Right cardiac atrium (tissue), 1 donor: ENCODE results near the genes PDYN, MRPS26 and LZTS3.

DNA sequence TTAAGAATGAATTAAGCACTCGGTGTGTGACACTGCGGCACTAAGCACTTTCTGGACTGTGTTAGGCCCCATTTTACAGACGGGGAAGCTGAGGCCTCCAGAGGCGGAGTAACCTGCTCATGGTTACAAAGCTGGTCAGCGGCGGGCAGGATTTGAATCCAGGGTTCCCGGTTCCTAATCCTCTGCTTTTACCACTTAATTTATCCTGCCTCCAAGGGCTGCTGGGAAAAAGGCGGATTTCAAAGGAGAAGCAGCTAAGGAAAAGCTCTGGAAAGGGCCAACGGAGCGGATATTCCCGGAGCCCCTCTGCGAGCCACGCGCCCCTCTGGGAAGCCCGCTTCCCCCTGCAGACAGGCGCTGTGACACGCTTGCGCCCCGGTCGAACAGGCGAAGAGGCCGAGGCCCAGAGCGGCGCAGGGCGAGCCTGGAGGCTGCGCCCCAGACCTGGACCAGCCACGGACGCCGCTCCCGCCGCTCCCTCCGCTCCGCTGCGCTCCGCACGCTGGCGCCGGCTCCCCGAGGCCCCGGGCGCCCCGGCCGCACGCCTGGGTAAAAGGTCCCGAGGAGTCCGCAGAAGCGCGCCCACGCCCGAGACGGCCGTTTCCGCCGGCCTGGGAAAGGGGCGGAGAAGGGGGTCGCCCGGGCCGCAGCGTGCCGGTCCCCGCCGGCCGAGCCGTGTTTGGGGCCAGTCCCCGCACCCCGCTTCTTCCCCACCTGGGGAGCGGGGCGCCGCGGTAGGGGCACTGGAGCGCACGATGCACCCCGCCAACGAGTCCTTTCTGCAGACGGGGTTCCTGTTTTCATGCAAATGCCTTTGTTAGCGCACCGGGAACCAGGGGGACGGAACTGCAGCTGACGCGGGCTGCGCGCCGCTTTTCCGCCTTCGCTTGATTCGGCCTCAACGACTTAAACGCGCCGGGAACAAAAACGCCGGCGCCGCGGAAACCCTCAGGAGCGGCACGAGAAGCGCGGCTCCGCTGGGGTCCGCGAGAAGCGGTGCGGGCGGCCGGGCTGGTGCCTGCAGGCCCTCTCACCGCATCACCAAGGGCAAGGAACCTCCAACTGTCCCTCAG, 92.0 kb upstream of the SIRPA start:
- PRO-cap = bidirectional peak, plus-strand start at position 924 of the sequence, minus-strand start at position 787 of the sequence

GRCh38 chr20:1824873-1825398, 70.3 kb upstream of the SIRPA start:
- PRO-cap = no peak

GRCh38 chr20:1844659-1845273, 50.4 kb upstream of the SIRPA start:
- PRO-cap = no peak

GRCh38 chr20:1893034-1893830, 2.0 kb upstream of the SIRPA start:
- PRO-cap = no peak

- PRO-cap = bidirectional peak, plus-strand start at chr20:1894309, minus-strand start at chr20:1894030
Observed at GRCh38 chr20:1894256-1894353, 1.1 kb upstream of the SIRPA start.

DNA sequence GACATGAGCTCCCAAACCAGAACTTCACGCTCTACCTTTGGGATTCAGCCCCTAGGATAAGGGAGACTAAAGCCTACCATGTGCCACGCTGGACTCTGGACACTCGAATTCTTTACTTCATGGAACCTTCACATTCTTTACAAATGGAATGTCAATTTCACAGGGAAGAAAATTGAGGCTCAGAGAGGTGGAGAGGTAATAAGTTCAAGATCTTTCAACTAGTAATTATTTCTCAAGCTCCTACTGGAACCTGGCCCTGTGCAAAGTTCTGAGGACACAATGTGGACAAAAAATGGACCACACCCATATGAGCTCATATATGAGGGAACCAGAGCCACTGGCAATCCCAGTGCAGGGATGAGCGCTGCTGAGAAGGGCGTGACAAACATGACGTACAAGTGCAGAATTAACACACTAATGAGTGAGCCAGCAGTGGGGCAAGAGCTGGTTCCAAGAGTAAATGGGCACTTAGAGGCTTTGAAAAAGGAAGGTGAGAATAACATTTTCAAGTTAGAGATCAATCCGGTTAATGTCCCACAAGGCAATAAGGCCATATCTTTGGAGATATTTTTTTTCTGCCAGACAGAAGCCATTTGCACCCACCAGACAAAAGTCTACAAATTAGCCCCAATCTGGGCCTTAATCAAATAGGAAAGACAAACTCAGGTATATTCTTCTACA, 48.5 kb downstream of the SIRPA start:
- PRO-cap = no peak

- PRO-cap = no peak
Observed at GRCh38 chr20:1993714-1994160, at the start of gene PDYN. PDYN (minus strand) TSS chr20:1994058.

DNA sequence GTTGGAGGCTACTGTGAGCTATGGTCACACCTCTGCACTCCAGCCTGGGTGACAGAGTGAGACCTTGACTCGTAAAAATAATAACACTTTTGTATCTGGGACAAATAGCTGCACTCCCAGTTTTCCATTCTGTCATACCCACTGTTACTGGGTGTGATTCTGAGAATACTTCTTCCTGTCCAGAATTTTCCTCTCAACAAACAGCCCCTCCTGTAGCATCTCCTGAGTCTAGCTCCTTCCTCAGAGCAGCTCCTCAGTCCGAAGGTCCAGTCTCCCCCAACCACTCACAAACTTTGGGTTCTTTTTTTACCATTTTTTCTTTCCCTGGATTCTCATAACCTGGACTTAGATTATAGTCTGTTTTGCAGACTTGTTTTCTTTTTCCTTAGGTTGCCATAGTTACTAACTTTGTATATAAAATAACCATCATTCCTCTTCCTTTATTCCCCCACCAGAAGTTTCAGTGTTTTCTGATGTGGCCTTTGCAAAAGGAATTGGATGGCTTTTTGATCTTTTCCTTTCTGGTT, 12.8 kb downstream of the STK35 start:
- PRO-cap = no peak

DNA sequence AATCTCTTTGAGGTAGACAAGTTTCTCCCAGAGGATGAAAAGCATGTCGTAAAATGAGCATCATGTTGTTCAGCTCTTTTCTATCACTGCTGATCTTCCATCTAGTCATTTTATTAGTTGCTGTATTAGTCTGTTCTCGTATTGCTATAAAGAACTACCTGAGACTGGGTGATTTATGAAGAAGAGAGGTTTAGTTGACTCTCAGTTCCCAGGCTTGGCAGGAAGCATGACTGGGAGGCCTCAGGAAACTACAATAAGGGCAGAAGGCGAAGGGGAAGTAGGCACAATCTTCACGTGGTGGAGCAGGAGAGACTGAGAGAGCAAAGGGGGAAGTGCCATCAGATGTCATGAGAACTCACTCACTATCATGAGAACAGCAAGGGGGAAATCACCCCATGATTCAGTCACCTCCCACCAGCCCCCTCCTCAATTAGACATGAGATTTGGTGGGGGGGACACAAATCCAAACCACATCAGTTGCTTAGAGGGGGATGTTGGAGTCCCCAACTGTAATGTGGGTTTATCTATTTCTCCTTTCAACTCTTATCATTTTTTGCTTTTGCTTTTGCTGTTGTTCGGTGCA, 77.6 kb upstream of the TGM3 start:
- PRO-cap = no peak

GRCh38 chr20:2292563-2293235, 3.1 kb upstream of the TGM3 start:
- PRO-cap = no peak

DNA sequence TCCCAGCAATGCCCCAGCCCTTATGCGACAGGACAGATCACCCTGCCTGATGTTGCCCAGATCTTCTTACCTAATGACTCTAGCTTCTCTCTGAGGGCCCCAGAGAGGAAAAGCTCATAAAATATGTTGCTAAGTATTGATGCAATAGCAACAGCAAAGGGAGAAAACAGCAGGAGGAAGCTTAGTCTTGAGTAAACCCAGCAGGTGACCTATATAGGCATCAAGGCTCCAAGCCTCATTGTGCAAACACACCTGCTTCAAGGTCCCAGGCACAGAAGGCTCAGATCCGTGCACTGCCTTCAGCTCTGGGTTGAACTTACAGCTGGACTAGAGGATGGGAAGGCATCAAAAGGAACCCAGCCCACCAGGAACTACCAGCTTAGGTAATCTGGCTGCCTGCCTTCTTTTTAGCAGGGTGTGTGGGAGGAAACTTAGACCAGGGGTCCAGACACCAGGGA, 34.3 kb downstream of the TGM3 start:
- PRO-cap = no peak

GRCh38 chr20:2467303-2468048, 3.1 kb downstream of the SNRPB start:
- PRO-cap = no peak

DNA sequence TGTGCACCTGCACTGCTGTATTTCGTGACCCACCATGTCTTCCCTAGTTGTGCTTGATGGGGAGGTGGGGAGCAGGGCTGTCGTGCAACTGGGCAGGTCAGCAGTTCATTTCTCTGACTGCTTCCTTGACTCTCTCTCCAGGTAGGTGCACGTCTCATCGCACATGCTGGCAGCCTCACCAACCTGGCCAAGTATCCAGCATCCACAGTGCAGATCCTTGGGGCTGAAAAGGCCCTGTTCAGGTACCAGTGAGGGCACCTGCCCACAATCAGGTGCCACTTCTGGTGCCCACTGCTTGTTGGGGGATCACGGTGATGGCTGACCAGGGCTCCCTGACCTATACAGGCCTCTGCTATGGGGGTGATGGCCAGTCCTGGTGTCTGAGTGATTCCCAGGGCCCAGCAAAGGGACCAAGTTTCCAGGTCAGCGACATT, 3.4 kb downstream of the NOP56 start:
- PRO-cap = no peak

DNA sequence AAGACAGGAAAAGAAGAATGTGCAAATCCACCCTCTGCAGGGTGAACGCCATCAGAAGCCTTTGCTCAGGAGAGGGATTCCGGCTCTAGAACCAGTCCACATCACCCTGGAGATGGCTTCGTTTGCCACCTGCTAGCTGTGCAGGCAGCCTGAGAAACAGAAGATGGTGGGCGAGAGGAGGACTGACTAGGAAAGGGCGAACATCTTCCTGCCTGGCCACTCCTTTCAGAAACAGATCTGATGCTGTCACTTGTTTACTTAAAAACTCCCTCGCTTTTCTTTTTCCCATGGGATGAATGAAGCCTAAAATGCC, 1.1 kb downstream of the PTPRA start:
- PRO-cap = no peak

DNA sequence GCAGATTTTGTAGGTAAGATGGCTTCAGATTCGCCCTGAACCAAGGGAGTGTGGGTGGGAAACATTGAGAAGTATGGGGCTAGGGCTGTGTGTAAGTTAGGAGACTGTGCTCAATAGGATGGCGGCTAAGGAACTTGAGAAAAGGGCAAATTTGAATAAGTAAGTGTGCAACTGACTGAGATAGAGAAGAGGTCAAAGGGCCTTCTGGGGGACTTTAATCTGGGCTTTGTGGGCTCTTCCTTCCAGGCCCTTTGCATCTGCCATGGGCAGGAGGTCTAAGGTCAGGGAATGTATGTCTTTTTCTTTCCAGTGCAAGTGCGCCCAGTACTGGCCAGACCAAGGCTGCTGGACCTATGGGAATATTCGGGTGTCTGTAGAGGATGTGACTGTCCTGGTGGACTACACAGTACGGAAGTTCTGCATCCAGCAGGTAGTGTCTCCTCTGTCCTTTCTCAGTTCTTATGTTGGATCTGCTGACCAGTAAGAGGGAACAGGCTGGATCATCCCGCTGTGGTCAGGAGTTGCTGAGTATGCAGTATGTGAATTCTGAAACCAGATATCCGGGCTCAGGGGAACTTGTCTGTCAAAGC, 22.3 kb upstream of the GNRH2 start:
- PRO-cap = no peak

DNA sequence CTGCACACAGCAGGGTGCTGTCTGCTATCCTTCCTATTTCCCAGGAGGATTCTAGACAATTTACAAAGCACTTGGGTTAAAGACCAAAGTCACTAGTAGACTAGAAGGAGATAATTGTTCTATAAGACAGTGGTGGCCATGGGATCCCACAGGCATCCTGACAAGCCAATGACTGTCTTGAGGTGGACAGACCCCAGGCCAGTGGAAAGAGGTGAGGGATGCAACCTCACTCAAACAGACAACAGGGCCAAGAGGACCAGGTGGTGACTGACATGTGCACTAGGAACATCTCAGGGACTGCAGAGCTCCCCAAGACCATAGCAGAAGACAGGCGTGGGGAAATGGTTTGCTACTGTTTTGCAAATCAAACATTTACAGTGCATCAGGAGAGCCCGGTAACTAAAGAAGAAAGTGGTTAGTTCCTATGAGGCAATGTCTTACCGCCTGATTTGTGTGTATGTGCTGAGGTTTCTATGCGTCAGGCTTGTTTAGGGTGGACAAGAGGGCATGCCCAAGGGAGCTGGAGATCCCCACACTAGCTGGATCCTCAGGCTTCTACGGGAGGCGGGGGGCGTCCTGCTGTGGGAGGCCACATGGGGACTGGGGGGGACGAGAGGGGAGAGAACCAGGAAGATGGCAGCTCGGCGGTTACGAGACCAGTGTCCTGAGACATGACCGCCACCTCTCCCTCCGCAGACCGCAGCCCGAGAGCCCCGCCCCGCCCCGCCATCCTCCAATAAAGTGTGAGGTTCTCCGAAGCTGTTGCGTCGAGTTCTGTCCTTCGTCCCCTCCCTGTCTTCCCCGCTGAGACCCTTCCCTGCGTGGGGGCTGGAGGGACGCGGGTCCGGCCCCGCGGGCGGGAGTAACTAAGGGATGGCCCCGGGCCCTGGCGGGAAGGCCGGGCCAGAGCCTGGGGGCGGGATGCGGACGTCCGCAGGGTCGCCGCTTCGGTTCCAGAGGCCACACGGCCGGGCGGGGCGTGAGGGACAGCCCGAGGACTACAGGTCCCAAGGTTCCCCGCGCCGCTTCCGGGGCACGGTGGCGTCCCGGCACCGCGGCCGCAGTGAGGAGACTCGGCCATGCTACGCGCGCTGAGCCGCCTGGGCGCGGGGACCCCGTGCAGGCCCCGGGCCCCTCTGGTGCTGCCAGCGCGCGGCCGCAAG, at the start of gene MRPS26:
Gene MRPS26 (plus strand): TSS at position 1,063 of the 1,163 bp plus-strand sequence.
- PRO-cap = bidirectional peak, plus-strand start at position 807 of the sequence, minus-strand start at position 699 of the sequence; bidirectional peak, plus-strand start at position 1,063 of the sequence, minus-strand start at position 988 of the sequence

DNA sequence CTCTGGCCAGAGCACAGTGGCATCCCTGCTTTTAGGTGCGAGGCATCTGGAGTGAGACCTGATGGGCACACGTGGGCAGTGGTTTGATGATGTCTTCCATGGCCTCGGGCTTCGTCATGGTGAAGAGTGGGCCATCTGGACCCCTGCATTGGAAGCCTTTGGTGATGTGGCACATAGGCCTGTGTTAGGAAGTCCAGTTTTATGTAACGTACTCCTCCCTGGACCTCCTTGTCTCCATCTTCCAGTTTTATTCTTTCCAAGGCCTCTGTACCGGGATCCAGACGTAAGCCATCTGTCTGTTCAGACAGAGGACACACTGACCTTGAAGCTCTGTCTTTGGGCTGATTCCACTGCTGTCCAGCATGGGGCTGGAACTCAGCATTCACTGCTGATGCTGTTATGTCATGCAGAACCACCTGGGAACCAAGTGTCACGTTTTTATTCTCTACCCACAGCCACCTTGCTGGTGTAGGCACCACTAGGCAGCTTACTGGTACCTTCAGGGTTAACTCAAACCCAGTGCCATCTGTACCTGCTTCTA, 3.7 kb downstream of the MRPS26 start:
- PRO-cap = no peak

- PRO-cap = no peak
Observed at GRCh38 chr20:3163707-3164446, 4.2 kb upstream of the FASTKD5 start.

DNA sequence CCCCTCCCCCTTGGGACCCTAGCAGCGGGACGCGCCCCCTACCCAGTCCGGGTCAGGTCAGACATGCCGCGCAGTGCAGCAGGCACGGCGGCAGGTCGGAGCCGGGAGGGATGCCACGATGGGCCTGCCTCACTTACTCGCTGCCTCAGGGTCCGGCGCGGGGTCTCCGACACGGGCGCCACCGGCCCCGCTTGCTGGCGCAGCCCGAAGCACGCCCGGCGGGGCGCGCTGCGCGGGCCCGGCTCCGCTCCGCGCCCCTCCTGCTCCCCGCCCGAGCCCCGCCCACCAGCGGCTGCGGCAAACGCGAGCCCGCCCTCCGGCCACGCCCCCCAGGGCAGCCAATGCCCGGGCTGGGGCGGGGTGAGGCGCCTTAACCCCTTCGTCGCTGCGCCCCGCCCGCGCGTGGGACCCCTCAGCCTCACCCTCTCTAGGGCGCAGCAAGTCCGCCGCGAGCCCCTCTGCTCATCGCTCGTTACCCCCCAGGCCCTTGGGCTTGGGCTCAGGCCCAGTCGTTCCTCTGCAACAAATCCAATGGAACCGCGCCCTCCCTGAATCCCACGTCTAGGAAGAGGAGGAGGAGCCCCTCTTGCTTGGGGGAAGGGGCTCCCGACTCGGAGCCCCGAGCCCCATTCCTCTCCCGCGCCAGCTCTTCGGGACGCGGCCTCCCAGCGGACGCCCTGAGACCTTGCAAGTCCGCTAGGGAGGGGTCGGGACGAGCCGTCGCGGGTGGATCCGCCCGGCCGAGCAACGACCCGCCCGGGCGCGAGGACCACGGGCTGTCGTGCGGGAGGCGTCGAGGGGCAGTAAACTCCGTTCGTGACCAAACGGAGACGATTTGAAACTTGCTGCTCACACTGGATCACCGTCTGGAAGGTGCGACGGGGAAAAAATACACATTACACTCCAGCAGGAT, at the start of gene LZTS3:
Gene LZTS3 (minus strand): TSS at position 232 of the 913 bp plus-strand sequence.
- PRO-cap = bidirectional peak, plus-strand start at position 415 of the sequence, minus-strand start at position 232 of the sequence

GRCh38 chr20:3276900-3278234, 38.4 kb upstream of the SLC4A11 start:
- PRO-cap = no peak